ENCODE measurements around a stretch of chr10.

DNA sequence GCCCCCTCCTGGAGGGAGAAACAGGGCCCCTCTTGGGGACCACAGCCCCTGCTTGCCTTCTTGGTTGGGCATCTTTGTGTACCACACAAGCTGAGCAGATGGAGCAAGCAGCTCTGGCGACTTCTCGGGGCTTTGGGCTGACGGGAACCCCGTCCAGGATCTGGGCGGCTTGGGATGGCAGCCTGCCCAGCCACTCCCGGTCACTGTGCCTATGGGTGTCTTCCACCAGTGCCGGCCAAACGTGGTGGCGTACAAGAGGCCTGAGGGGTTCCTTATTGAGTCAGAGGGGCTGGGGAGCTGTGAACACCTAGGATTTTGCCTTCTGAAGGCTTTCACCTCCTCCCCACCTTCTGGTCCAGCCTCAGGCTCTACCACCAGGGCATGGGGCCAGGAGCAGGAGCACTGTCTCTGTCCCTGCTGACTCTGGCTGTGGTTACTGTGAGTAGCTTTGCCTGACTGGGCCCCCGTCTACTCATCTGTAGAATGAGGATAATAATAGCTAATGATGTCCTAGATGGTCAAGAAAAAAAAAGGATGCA is 71.8 kb upstream of the PPIF start:
- PRO-cap, result no peak

- PRO-cap, result no peak
Observed at GRCh38 chr10:79280878-79281987, 66.0 kb upstream of the PPIF start.

DNA sequence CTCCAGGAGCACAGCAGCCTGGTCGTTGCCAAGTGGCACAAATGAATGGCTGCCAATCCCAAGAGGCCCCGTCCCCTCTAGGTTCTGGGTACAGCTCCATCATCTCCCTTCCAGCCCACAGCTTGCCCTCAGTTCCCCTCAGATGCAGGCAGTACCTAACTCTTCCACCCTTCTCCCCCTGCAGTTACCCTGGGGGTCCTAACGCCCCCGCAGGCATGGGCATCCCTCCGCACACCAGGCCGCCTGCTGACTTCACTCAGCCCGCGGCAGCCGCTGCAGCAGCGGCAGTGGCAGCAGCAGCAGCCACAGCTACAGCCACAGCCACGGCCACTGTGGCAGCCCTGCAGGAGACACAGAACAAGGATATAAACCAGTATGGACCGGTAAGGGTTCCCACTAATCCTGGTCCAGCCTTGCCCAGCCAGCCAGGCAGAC is 55.3 kb upstream of the PPIF start:
- PRO-cap, result no peak

GRCh38 chr10:79300408-79301503 is 46.5 kb upstream of the PPIF start:
- PRO-cap, result no peak

DNA sequence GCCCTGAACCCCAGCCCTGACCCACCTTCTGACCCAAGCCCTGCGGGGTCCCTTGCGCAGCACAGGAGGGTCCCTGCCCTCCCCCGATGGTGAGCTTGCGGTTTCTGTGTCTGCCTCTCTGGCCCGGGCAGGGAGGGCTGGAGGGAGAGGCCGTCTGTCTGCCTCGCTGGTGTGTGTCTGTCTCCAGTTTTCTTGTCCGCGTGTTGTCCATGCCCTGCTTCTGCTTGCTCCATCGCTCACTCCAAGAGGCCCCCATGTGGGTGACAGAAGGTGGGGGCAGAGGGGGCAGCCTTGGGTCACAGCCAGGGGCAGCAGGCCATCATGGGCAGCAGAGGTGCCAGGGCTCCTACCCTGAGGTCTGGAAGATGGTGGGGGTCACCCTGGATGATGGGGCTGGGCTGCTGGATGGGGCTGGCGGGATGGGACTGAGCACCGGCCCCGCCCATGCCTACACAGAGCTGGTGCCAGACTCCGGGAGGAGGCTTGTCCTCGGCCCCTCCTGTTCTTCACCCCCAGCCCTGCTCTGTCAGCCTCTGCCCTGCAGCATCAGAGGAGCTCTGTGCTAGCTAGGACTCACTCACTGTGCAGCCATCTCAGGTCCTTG is 35.8 kb upstream of the PPIF start:
- PRO-cap, result no peak

GRCh38 chr10:79322342-79323187 is 24.7 kb upstream of the PPIF start:
- PRO-cap, result no peak

DNA sequence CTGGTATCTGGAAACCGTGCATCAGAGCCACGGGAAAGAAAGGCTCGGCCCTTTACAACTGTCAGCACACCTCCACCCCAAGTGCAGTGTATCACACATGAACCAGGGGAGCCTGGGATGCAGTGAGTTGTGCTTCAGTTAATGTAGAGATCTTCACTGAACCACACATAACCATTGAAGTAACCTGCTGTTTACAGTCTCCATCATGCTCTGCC is 12.0 kb downstream of the NUTM2B start:
- PRO-cap, result no peak

DNA sequence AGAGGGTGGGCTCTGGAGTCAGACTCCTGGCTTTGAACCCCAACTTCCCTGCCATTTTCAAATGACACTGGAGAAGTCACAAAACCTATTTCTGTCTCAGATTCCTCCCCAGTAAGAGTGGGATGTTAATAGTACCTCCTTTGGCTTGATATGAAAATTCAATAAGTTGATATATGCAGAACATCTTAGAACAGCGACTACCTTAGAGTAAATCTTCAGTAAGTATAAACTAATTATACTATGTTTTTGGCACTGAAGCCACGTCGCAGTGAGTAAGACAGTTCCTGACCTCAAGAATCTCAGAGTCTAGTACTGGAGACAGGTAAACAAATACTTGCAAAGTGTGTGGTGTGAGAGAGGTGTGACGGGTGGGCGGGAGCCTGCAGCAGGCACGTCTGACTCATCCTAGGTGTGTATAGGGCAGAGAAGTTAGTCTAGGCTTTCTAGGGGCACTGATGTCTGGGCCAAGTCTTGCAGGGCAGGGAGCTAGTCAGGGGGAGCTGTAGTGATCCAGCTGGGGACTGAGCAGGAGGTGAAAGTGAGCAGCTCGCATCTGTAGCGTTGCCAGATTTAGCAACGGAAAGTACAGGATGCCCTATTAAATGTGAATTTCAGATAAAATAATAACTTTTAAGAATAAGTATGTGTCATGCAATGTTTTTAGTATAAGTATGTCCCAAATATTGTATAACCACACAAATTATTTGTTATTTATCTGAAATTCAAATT is 35.9 kb upstream of the SFTPD start:
- PRO-cap, result no peak

DNA sequence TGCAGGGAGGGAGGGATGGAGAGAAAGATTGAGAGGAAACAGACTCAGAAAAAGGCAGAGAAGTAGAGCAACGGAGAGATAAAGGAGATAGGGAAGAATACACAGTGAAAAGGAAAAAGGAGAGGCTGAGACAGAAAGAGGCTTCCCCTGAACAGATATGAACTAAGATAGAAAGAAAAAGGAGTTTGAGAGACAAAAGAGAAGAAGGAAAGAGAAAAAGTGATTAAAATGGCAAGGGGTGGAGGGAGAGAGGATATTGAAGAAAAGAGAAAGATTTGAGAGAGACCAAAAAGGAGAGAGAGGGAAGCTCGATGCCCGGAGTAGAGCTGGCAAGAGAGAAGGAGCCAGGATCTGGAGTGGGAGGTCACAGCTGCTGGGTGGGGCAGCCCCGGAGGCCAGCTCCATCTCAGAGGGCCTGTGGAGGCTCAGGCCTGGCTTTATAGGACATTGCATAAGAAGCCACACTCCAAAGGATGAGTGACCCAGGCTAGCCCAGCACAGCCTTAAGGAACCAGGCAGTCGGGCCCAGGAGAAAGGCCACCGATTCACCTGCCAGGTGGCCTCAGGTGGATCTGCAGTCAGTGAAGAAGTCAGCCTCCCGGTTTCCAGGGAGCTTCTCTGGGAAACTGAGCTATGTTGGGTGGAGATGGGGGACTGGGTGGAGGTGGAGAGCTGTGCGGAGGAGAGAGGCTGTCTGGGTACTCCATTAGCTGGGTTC is 581 bp downstream of the PLAC9 start:
- PRO-cap, result bidirectional peak, plus-strand start at position 469 of the sequence, minus-strand start at position 338 of the sequence

- PRO-cap, result no peak
Observed at GRCh38 chr10:80147789-80148315, 15.3 kb downstream of the PLAC9 start.

GRCh38 chr10:80153260-80154070 is 20.9 kb downstream of the PLAC9 start:
- PRO-cap, result no peak

DNA sequence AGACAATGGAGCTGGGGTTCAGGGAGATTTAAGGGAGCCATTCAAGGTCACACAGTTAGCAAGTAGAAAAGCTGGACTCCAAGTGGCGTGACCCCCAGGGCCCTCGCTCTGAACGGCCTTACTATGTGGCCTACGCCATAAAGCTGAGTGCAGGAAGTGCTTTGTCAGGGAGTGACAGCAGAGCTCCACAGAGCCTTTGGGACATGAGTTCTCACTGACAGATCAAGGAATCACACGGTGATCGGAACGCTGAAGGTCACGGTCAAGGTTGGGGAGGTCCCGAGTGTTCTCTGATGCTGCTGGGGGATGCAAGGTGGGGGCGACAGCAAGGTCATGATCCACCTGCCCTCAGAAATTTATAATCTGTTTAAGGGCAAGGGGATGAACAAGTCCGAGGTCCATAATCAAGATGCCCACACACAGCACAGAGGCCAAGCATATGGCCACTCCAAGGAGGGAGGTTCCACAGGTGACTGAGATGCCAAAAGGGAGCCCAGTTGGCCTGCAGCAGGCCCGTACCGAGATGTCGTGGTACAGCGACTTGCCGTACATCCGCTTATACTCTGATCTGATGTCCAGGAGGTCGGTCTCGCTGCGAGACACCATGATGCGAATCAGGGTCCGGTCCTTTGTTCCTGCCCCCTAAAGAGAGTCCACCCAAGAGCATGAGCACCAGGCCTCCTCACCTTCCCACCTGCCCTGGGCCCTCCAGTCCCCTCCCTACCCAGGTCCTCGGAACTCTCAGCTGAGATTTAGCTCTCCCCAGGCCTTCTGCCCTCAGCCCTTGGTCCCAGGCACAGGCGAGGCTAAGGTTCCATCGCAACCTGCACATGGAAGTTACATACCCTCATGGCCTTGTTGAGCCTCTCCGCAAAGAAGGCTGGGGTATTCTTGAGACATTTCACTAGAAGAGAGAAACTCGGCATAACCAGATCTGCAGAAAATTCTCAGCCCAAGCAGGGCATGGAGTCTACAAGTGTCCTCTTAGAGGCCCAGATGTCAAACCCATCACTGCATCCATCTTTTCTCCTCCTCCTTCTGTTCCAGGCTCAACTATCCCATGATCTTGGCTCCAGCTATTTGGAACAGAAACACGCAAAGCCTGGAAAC is 24.9 kb downstream of the PLAC9 start:
- PRO-cap, result no peak

GRCh38 chr10:80161841-80162120 is 29.3 kb downstream of the PLAC9 start:
- PRO-cap, result no peak

GRCh38 chr10:80172521-80173456 is 32.5 kb downstream of the ANXA11 start:
- PRO-cap, result no peak

GRCh38 chr10:80187332-80187814 is 18.0 kb downstream of the ANXA11 start:
- PRO-cap, result no peak

DNA sequence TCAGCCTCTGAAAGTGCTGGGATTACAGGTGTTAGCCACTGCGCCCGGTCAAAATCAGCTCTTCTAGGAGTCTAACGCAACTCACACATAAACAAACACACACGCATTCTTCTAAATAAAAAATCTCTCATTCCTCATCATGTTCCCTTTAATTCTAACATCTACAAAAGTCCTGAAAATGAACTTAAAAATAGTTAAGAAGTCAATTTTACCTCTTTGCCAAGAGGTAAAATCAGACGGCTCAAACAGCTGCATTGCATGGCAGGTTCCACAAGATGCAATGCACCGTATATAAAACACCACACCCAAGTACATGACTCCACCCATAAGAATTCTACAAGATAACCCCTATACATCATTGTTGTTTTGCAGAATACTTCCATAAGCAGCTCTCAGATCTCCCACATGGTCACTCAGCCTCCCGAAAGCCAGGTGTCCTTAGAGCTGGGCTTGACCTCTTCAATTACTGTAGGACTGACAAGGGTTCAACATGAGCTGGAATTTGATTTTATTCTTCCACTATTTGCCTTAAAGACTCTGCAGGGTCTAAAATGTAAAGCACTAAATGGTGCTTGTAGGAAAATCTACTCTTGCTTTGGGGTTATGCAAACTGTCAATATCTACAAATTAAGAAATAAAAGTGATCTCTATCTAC is 3.3 kb downstream of the MAT1A start:
- PRO-cap, result no peak

- PRO-cap, result no peak
Observed at GRCh38 chr10:80465813-80466369, 11.8 kb downstream of the TSPAN14 start.

GRCh38 chr10:80470586-80471464 is 16.7 kb downstream of the TSPAN14 start:
- PRO-cap, result no peak

DNA sequence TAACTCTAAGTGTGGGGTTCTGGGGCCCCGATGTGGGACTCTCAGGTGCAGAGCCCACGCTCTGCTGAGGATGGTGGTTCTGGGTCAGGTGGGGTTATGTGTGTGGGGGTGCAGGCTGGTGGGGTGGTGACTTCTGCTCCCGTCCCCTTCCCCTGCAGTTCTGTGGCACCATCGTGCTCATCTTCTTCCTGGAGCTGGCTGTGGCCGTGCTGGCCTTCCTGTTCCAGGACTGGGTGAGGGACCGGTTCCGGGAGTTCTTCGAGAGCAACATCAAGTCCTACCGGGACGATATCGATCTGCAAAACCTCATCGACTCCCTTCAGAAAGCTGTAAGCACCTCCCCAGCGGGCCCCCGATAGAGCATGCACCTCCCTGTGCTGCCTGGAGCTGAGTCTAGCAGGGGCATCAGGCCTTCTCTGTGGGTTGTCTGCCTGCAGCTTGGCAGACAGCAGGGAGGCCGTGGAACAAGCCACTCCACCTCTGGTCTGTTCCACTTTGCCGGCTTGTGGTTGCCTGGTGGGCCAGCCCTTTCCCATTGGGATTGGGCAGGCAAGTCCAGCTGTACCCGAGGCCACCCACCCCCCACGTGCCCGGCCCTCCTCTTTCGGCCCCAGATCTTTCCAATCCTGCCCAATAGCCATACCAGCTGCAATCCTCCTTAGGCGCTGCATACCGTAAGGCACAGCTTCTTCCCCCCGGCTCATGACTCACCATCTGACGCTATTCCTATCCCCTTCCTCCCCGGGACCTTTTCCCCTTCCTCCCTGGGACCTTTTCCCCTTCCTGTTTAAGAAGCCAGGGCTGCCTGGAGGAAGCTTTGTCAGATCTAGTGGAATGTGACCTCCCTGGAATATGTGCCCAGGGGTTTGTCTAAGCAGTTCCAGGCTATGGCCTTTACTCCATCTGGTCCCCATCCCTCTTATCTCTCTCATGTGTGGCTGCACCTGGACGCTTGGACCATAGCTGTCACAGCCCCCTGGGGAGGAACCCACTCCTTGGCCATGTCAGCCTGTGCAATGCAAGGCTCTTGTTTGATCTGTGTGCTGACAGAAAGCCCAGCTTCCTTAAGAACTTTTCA is 28.2 kb upstream of the SH2D4B start:
- PRO-cap, result no peak

DNA sequence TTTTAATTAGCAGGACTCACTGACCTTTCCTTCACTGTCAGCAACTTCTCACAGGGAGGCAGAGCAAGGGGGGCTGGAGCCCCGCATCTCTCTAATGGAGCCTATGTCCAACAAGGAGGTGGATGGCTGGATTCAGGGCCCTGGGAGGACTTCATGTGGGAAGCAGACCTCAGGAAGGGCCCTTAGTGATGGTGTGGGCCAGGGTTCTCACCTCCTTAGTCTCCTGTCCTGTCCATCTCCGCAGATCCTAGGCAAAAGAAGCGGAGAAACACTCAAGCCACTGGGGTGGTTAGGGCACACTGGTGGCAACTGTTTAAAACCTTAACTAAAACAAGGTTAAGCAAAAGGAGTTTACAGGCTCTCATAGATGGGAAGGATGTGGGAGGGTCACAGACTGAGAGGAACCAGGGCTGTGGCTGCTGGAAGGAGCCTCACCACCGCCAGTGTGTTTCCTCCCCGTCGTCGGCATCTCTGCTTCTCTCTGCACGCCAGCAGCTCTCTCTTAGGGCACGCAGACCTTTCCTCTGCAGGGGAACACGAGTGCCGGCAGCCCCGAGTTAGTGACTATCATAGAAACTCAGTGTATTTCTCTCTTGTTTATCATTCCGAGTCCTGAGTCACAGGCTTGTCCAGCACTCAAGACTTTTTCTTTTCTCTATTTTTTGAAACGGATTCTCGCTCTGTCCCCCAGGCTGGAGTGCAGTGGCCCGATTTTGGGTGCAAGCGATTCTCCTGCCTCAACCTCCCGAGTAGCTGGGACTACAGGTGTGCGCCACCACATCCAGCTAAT is 8.2 kb upstream of the SH2D4B start:
- PRO-cap, result no peak